Measurements from ENCODE around the genes SCUBE1, PARVG and PRR5.

DNA sequence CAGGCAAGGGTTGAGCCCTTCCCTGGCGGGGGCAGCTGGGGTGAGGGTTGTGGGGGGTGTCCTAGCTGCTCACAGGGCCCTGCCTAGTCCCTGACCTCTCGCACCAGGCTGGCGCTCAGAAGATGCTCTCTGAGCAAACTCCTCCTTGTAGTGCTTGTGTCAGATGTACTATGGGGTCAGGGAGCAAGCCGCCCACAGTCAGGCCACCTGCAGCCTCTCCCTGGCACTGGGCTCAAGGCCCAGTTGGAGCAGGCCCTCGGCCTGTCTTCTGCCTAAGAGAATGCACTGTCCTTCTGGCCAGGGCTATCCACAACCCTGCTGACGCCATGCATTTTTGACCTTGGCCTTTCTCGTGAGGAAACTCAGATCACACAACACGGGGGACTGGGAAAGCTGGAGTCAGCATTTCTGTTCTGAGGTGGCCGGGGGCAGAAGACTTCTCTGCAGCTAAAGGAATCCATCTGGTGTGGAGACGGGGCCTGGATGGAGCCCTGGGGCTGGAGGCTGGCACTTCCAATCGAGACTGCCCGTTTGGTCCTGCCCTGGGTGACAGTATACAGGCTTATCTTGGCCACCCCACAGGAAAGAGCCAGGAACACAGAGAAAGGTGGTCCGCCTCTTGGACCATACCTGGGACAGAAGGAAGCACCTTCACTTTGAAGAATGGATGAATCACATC lies 74.0 kb upstream of the TTLL12 start:
- PRO-cap, 2 experiments = no peak in any of the 2 experiments

DNA sequence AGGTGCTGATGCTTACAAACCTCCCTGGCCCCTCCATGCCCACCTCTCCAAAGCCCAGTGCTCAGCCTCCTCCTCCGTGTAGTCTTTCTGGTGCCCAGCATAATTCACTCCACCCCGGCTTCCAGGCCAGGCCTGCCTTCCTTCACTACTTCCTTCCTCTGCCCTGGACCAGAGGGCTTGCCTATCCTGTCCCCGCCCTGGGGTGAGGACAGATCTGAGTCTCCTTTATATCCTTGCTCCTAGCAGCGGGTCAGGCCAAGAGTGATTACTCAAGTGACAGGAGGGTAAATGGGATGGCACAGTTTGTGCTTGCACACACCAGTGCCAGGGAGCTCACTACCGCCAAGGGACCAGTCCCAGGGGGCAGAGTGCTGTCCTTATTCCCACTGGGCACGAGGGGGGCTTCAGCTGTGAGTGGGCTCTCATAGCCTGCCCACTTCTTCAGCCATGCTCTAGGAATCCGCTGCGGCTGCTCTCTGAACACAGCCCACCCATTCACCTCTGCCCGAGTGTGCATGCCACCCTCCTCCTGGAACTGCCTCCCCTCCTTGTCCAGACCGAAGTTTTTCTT lies 47.9 kb downstream of the SCUBE1 start:
- PRO-cap, 2 experiments = no peak in any of the 2 experiments

GRCh38 chr22:43343048-43343686 lies at the start of gene SCUBE1:
SCUBE1 (minus strand) TSS chr22:43343372.
- PRO-cap, 2 experiments = no peak in any of the 2 experiments

GRCh38 chr22:43977786-43977987 lies 22.4 kb downstream of the SAMM50 start:
- PRO-cap, 2 experiments = no peak in any of the 2 experiments

DNA sequence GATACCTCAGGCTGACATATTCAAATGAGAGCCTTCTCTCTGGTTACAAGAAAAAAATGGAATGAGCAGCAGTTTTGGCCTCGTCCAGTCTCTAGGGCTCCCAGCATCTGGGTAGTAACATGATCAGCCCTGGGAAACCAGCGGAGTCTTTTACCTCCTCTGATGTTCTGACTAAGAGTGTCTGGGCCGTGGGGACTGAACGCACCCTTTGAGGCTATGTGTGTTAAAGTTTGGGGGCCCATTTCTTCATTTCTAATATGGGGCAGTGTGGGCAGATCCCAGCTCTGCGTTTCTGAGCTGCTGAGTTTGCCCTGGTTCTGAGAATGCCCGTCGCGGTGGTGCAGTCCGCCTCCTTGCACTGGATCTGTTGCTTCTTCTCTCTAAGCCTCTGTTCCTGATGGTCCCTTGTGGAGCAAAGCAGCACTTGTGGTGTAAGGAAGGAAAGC lies 8.1 kb downstream of the PARVB start:
- PRO-cap, 2 experiments = no peak in any of the 2 experiments

- PRO-cap, 2 experiments = no peak in any of the 2 experiments
These were observed 65.0 kb downstream of the PARVB start for GRCh38 chr22:44088966-44089614.

DNA sequence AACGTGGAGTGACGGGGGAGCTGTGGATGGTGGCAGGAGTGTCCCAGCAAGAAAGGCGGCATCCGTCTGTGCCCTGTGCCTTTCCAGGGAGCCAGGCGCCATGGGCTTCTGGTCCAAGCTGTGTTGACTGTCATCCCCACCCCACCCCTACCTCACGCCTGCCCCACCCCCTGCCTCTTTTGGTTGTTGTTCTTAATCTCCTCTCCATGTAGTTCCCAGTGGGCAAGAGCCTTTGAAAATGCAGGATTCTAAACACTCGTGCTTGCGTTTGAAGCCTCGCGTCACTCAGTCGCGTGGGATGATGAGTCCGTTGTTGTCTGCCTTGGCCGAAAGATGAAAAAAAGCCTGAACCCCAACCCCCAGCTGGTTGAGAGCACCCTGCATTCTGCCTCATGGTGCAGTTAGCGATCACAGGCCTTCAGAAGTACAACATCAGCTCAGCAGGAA lies 12.0 kb upstream of the PARVG start:
- PRO-cap, 2 experiments = no peak in any of the 2 experiments

DNA sequence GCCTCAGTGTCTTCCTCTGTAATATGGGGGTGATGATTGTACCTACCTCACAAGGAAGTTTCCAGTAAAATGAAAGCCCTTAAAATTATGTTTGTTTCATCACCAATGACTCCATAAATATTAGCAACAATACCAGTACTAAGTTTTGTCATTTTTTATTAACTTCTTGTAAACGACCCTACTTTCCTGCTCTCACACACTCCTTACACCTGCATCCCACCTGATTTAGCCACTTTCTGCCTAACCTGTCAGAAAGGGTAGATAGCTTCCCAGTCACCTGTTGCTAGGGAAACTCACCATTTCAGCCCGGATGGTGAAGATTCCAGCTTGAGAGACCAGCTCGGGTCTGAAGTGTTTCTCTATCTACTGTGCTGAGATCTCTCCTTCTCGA lies at the start of gene PARVG:
TSS of gene PARVG (plus strand) at position 325 of the 391 bp plus-strand sequence.
- PRO-cap, 2 experiments = no peak in any of the 2 experiments

GRCh38 chr22:44180992-44182030 lies 586 bp downstream of the PARVG start:
- PRO-cap, 2 experiments = peak in 2 of 2 experiments; most common plus-strand start chr22:44181336 (in 2); most common minus-strand start chr22:44181692 (in 2)

DNA sequence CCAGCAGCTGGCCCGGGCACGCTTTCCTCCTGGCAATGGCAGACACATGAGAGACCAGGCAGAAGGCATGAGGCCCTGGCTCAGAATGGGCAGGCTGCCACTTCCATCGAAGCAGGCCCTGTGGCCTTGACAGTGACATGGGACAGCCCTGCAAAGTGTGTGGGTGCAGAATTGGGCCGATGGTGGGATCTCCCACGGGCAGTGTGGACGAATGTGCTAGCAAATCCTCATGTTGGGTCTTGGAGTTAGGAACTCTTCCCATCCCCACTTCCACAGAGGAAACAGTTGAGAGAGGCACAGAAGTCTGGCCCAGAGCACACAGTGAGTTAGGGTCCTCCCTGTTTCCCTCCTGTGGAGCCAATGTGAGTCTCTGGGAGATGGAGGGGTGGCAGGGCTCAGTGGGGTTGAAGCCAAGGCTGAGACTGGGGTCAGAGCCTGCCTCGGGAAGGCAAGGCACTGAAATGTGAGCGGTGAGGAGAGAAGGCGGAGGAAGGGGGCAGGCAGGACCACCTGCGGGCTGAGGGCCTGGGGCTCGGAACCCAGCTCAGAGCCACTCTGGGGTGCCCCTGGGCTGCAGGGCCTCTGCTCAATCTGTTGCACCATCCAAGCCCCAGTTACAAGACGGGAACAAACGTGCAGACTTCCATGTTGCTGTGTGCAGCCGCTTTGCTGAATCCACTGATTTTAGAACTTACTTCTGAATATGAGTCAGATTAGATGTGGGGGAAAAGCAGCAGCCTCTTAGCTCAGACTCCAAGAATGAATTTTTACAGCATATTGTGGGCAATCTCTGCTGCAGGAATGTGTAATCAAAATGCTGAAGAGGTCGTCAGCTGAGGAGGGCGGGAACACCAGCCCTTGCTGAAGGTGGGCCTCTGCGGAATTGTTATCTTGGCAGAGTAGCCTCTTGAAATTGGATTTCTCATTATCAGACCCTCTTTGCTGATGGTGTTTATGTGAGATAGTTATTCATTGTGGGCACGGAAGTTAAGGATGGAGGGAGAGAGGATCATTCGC lies 21.4 kb downstream of the PARVG start:
- PRO-cap, 2 experiments = no peak in any of the 2 experiments

GRCh38 chr22:44206868-44207323 lies 26.2 kb downstream of the PARVG start:
- PRO-cap, 2 experiments = no peak in any of the 2 experiments

DNA sequence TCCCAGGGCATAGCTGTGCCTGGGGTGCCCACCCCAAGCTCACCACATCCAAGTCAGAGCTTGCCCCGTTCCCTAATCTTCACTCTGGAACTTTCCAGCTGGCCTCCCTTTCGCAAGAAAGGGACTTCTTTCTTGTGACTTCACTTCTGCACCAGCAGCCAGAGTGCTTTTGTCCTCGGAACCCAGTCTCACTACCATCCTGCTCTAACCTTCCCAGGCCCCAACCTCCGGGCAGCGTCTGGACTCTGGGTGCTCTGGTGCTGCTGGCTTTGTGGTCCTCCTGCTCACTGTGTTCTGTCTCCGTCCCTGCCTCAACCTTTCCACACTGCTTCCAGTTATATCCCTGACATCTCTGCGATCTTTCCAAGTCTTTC lies 30.9 kb downstream of the PARVG start:
- PRO-cap, 2 experiments = no peak in any of the 2 experiments

- PRO-cap, 2 experiments = no peak in any of the 2 experiments
These were observed 19.3 kb upstream of the SHISAL1 start for GRCh38 chr22:44331780-44332710.

DNA sequence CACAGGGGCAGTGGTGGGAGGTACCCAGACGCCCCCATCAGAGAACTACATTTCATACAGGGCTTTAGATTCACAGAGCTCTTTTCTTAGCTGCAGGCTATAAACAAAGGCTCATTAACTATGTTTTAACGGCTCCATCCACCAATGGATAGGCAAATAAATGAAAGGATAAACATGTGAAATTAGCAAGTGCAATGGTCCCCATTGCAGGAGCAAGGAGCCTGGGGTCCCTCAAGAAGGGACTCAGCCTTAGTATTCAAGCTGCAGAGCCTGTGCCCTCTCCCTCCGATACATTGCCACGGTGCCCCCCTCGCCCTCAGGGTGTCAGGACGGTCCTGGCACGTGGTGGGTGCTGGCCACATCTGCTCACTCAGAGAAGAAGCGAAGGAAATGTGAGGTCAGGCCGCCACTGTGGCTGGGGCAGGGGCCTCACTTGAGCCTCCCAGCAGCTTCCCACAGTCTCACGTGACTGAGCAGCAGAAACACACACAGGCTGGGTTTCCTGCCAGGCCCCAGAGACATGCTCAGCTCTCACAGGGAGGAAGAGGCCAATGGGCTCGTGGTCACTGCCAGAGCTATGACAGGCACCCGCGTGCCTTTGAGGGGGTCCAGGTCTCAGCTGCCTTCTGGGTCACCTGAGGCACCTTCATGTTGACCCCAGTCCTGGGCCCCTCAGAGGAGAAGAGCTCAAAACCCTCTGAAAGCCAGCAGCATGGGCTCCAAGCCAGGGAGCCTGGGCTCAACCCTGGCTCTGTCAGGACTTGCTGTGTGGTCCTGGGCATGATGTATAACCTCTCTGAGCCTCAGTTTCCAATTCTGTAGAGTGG lies 37.9 kb upstream of the PRR5 start:
- PRO-cap, 2 experiments = peak in 2 of 2 experiments; most common plus-strand start position 515 of the sequence (in 2)

DNA sequence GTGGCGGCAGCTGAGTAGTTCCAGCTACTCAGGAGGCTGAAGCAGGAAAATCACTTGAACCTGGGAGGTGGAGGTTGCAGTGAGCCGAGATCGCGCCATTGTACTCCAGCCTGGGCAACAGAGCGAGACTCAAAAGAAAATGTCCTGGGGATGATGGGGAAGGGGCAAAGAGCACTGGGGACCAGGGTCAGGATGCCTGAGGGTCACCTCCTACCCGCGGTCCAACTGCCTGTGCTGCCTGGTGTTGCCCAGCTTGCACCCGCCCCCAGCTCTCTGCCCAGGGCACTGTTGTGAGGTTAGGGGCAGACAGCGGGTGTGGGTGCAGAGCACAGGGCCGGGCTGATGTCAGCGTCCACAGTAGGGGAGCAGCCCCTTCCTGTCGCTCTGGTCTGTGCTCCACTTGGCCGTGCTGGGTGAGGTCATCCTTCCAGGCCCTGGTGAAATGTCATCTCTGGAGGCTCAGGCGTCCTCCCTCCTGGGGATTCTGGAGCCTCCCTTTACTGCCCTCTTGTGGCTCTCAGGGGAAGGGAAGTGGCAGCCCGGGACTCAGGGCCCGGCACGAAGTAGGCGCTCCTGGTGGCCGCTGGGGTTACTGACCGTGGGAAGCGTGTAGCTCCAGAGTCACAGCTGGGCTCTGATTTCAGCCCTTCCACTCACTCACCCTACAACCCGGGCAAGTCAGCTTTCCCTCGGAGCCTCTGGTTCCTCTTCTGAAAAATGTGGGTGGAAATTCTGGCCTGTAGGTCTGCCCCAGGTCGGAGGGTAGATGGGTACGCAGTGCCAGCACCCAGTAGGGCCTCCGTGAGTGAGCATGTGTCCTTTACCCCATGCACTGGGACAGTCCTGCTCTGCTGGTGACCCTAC lies 17.4 kb upstream of the PRR5 start:
- PRO-cap, 2 experiments = no peak in any of the 2 experiments

GRCh38 chr22:44702144-44702429 lies at the start of gene PRR5:
PRR5 (plus strand) TSS chr22:44702204.
- PRO-cap, 2 experiments = peak in 2 of 2 experiments; most common plus-strand start chr22:44702409 (in 2); most common minus-strand start chr22:44702272 (in 1)

- PRO-cap, 2 experiments = no peak in any of the 2 experiments
These were observed 3.1 kb downstream of the ARHGAP8 start for GRCh38 chr22:44755456-44755807.

DNA sequence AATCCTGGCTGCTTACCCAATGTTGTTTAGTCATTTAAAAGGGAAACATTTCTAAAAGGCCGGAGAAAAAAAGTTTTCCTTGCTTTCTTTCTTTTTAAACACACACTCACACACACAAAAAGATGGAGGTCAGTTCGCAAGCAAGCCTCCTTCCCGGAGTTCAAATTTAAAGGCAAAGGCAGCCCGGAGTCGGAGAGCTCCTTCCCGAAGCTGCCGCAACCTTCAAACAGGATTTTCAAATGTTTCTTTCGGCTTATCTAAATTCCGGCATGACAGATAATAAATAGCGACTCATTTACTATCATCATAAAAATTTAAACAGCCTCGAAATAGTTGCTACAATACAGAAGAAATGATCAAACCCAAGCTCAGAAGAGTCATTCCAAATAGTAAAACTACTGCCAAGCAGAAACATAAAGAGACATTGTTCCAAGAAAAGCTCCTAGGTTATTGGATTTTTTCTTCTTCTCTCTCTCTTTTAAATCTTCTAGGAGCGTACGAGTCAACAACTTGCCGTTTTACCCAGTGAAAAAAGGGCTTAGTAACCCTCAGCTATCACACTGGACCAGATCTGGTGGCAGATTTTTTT lies 3.4 kb downstream of the PHF21B start:
- PRO-cap, 2 experiments = no peak in any of the 2 experiments

- PRO-cap, 2 experiments = peak in 2 of 2 experiments; most common plus-strand start chr22:45179461 (in 1); most common minus-strand start chr22:45179426 (in 2)
These were observed 15.5 kb downstream of the NUP50 start for GRCh38 chr22:45179206-45179661.

DNA sequence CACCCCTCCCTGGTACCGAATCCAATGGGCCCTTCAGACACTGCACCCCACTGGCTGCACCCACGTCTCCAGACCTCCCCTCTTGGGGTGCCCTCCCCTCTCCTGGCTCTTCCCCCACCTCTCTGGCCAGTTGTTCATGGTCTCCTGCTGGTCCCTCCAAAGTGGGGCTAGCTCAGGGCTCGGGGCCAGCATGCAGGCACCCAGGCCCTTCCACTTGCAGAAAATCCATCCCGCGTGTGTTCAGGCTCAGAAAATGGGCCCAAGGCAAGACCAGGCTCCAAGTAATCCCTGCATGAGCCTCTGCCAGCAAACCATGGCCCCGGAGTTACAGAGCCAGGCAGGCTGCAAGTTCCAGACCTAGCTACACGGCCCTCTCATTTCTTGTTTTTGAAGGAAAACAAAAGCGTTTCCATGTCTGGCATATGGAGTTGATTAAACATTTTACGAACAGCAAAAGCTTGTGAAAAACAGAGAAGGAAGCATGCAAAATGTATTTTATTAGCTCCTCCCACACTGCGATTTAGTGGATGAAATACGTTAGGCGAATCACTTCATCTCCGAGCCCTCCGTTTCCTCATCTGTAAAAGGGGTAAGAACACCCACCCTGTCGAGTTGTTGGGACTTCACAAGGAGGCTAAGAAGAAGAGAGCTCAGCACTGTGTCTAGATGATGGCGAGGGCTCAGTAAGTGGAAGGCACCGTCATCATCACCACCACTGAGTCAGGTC lies 29.7 kb downstream of the KIAA0930 start:
- PRO-cap, 2 experiments = no peak in any of the 2 experiments